Cerebral cortex (tissue), 2 donors: ENCODE measurements around a stretch of chr5.

DNA sequence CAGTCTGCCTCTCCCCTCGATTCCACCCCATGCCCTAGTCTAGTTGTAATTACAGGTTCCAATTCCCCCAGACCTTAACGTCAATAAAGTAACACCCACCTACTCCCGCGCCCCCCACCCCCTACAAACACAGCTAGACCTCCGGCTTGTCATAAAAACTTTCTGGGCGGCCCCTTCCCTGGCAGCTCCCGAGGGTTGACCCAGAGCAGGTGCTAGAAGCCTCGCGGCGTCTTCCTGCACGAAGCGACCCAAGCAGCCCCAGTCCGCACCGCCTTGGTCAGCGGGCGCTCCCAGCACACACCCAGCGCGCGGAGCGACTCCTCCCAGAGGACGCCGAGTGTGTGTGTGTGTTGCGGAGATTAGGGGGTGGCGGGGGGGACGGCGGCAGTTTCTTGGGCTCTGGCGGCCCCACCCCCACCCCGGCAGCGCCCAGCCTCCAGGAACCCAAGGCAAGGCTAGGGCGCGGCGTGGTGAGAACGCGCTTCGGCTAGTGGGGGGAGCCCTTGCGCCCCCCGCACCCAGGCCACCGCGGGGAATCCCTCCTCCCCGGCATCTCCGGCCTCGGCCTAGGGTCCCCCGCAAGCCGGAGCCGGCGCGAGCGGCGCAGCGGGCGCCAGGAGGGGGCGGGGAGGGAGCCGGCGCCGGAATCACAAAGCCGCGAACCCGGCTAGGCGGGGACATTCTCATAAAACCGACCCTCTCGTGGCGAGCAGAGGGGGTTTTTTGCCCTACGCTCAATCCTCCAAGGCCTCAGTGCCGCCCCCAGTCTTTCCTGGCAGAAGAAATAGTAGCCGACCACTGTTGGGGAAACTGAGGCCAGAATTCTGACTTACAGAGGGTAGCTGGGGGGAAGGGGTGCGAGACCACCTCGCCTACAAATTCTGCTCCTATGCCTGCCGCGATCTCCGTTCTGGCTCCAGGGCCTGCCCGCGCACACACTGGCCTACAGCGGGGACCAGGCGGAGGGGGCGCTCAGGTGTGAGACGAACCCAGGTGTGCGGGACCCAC is 2.1 kb downstream of the PCDH1 start:
- PRO-cap, 2 experiments: peak in 1 of 2 experiments; most common plus-strand start position 452 of the sequence (in 1); most common minus-strand start position 332 of the sequence (in 1)

- PRO-cap, 2 experiments: peak in 1 of 2 experiments; most common plus-strand start chr5:141914330 (in 1); most common minus-strand start chr5:141914306 (in 1)
These were observed 9.4 kb upstream of the DELE1 start for GRCh38 chr5:141914085-141914838.

DNA sequence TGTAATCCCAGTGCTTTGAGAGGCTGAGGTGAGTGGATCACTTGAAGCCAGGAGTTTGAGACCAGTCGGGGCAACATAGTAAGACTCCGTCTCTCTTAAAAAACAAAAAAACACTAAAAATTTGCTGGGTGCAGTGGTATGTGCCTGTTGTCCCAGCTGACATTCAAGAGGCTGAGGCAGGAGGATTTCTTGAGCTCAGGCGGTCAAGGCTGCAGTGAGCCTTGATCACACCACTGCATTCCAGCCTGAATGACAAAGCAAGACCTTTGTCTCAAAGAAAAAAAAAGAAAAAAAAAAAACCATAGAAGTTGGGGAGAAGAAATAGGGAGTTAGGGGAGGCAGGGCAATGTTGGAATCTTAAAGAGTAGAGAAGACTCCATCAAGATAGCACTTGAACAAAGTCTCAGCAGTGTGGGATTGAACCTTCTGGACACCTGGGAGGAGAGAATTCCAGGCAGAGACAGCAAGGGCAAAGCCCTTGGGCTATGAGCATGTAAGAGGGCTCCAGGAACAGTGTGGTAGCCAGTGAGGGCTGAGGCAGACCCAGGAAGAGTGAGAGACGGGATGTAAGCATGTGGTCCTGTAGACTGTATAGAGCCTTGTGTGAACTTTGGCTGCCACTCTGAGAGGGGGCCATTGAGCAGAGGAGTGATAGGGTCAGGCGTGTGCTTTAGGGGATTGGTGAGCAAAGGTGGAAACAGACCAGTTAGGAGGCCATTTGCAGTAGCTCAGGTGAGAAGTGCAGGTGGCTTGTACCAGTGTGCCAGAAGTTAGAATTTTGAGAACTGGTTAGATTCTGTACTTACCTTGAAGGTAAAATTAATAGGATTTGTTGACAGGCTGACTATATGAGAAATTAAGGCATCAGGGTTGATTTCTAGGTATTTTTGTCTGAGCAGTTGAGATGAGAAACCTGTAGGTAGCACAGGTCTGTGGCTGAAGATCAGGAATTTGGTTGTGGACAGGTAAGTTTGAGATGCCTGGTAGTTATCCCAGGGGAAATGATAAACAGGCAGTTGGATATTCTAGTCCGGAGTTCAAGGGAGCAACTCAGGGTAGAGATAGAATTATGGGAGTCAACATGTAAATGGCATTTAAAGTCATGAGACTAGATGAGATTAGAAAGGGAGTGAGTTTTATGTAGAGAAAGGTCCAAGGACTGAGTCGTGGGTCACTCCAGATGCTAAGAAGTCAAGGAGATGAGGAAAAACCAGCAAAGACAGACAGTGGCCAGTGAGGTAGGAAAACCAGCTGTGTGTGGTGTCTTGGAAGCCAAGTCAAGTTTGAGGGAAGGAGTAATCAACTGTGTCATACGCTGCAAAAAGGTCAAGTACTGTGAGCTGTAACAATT is 18.7 kb downstream of the GNPDA1 start:
- PRO-cap, 2 experiments: no peak in any of the 2 experiments

DNA sequence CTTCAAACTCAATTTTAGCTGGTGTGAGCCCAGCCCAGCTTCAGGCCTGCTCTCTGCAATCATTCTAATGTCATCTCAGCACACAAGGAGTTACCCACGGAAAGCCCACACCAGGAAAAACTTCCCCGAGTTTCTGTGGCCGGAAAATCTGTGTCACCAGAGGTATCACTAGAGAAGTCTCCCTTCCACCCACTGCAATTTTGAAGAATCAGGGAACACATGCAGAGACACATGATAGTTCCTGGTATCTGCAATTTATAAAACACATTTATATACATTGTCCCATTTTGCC is 13.5 kb upstream of the NDFIP1 start:
- PRO-cap, 2 experiments: no peak in any of the 2 experiments

GRCh38 chr5:142174993-142175579 is 66.5 kb downstream of the NDFIP1 start:
- PRO-cap, 2 experiments: no peak in any of the 2 experiments

- PRO-cap, 2 experiments: no peak in any of the 2 experiments
These were observed 72.3 kb downstream of the NDFIP1 start for GRCh38 chr5:142180836-142181403.

DNA sequence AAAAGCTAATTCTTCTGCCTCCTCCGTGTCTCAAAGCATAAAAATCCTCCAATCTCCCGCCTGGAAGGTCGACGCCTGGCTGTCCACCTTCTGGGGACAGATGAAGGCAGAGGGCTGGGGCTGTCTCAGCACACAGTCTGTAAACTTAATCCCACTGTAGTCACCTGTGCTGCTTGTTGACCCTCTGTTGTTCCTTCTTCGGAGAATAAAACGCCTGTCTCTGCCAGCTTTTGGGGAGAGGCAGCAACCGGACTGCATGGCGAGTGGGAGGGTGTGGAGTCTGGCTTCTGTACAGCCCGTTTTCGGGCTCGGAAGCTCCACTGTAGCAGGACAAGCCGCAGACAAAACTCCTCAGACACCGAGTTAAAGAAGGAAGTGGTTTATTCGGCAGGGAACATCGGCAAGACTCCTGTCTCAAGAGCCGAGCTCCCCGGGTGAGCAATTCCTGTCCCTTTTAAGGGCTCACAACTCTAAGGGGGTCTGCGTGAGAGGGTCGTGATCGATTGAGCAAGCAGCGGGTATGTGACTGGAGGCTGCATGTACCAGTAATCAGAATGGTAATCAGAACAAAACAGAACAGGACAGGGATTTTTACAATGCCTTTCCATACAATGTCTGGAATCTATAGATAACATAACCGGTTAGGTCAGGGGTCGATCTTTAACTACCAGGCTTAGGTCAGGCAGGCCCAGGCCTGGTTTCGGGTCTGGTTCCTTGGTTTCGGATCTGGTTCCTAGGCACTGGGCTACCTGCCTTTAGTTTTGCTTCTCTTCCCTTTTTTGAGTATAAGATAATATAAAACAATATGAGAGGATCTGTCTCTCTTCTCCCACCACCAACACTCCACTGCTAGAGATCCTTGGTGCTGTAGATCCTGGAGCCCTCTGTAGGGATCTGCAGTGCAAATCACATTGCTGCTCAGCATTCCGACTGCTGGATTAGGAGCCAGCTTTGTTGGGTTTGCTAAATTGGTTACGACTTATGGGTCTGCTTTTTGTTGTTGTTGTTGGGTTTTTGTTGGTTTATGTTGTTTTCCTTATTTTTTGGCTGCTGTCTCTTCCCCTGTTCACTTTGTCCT is 88.3 kb downstream of the SPRY4 start:
- PRO-cap, 2 experiments: no peak in any of the 2 experiments

DNA sequence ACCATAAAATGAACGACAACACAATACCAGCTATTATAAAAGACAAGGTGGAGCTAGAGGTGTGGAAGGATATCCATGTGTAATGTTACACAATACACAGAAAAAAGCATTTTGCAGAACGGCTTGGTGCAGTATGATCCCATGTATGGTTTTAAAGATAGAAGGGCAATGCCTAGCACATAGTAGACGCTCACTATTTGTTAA is 23.2 kb downstream of the SPRY4 start:
- PRO-cap, 2 experiments: no peak in any of the 2 experiments

DNA sequence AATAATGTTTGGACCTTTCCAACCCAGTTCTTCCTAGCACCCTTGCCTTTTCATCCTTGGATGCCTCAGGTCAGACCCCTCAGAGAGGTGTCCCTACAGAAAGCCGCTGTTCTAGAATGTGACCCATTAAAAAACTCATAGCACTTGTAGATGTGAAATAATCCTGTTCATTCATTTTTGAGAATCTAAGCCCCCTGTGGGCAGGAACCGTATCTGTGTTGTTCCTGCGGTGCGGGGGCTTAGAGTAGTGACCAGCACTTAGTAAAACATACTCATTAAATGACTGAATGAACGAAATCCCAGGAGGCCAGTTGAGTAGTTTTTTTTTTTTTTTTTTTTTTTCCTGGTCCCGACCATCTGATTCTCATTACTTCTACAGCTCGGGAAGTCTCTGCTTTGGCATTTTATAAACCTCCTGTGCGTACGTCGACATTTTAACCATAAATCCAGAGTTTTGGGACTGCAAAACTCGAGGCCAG is 31.4 kb upstream of the SPRY4 start:
- PRO-cap, 2 experiments: no peak in any of the 2 experiments

- PRO-cap, 2 experiments: no peak in any of the 2 experiments
These were observed 51.2 kb upstream of the SPRY4 start for GRCh38 chr5:142376033-142376471.

GRCh38 chr5:142376472-142376833 is 51.6 kb upstream of the SPRY4 start:
- PRO-cap, 2 experiments: no peak in any of the 2 experiments

DNA sequence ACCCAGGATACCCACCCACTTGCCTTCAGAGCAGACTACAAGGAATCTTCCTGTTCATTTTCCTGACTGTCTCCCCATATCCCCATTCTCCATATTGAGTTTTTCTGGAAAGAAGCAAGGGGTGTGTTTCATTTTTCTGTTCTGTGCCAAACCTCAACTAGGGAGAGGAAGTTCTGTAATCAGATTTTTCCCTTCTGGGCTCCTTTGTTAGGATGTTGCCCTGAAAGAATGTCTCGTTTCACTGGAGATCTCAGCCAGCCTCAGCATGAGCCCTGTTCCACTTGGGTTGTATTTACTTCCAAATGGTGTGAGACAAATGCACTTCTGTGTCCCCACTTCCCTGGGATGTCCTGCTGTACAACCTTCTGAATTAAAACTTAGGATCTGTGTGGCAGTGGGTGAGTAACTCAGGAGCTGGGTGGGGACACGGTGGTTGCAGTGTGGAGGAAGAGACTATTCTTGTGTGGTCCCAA is 109.0 kb upstream of the SPRY4 start:
- PRO-cap, 2 experiments: no peak in any of the 2 experiments

GRCh38 chr5:142540973-142541536 is 144.8 kb downstream of the FGF1 start:
- PRO-cap, 2 experiments: no peak in any of the 2 experiments

DNA sequence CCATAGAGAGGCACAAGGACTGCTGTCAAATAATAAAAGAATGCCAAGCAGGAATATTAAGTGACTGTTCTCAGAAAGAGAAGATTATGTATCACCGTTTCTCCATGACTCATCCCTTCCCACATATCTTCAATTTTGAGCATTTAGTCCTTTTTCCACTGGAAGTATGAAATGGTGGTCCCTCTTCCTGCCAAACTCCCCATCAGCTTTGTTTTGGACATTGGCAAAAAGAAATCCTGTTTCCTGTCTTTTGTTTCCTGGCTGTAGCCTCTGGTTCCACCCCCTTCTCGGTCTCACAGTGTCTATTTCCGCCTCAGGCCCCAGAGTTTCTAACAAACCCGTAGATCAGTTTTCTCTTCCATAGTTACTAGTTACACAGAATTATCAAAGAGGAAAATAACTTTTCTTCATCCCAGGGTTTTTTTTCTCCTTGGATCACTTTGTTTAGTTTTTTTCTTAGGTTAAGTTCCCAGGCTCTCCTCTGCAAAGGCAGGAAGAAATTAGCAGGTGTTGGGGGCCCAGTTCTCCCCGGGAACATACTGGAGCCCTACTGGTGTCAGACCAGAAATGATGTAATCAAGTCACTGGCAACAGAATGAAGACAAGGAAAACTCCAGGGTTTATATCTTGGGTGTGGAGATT is 26.4 kb upstream of the ARHGAP26 start:
- PRO-cap, 2 experiments: no peak in any of the 2 experiments

DNA sequence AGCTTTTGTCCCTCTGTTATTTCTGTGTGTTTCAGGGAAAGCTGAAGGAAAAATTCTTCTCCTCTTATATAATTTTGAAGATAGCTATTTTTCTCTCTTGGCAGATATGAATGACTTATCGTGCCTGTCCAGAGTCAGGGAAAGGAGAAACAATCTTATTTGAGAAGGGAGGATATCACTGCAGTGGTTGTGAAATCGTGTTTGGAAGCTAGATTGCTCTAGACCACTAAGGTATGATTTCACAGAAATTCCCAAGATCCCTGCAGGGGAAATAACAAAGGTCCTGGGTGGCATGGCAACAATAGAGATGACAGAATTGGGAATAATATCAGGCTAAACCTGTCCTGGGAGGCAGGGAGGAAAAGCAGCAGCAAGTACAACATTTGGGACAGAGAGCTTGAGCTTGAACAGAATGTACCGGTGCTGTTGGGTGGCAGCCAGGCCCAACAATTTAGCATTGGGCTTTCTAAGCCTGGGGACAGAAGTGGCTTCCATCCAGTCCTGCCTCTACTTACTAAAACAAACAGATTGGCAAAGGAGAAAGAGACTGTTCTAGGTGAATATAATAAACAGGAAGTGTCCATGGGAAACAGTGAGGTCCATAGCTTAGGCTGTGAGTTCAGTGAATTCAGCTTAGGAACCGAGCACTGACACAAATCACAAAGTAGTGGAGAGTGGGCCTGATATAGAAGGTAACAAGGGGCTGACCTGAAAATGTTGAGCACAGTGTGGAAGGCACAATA is 17.0 kb upstream of the ARHGAP26 start:
- PRO-cap, 2 experiments: peak in 1 of 2 experiments; most common plus-strand start position 622 of the sequence (in 1); most common minus-strand start position 513 of the sequence (in 1)

DNA sequence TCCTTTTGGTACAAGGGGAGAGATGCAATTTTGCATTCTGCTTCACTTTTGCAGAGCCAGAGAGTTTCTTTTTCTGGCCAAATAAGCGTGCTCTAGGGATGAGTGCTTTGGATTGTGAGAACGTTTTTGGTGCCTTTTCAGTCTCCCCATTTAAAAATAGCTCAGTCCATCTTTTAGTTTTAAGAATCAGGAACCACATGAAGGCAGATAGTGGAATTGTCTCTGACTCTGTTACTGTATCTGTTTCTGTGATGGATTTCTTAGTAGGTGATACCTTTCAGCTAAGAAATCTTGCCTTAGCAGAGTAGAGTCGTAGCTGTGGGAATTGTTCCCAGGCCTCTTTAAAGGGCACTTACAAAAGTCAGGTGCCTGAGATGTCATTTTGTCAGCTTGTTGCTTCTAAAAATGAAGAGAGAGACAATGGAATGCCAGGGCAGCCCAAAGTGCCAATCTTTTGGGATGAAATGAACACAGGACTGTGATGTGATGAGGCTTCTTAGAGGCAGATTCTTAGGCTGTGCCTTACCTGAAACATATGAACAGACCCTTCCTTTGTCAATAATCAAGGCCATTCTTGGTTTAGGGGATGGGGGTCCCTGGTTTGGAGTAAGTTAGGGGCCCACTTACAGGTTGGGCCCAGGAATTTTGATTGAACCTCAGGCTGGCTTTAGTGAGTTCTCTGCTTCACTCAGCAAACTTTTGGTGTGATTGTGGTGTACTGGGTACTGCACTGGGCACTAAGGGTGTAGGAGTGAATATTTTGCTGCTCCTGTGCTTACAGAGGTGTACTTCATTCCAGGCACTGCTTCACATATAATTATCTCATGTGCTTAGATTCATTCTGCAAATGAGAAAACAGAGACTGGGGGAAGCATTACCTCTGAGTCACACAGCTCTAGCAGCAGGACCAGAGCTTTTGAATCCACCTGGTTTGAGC is 1.9 kb downstream of the ARHGAP26 start:
- PRO-cap, 2 experiments: no peak in any of the 2 experiments

DNA sequence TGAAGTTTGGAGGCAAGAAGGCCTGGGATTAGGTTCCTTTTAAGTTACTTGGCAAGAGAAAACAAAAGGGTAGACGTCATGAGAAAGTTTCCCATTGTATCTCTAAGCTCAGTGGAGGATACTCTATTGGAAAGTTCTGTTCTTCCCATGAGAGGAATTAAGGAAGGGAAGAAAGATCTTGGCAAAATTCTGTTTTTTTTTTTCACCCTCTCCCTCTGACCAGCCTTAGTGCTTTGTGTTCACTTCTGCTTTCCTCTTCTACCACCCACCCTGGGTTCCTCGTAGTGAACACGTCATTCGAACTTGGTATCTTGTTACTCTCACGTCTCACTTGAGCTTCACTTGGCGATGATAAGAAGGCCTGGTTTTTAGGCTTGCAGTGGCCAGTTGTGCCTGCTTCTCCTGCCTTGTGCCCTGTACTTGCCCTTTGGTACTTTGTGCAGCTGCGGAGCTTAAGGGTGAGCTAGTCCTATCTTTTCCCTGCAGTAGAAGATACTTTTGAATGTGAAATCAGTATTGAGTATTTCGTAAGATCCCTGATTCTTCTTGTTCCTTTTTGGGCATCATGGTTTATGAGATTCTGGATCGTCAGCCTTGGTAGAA is 67.1 kb downstream of the ARHGAP26 start:
- PRO-cap, 2 experiments: peak in 1 of 2 experiments; most common plus-strand start position 341 of the sequence (in 1)

DNA sequence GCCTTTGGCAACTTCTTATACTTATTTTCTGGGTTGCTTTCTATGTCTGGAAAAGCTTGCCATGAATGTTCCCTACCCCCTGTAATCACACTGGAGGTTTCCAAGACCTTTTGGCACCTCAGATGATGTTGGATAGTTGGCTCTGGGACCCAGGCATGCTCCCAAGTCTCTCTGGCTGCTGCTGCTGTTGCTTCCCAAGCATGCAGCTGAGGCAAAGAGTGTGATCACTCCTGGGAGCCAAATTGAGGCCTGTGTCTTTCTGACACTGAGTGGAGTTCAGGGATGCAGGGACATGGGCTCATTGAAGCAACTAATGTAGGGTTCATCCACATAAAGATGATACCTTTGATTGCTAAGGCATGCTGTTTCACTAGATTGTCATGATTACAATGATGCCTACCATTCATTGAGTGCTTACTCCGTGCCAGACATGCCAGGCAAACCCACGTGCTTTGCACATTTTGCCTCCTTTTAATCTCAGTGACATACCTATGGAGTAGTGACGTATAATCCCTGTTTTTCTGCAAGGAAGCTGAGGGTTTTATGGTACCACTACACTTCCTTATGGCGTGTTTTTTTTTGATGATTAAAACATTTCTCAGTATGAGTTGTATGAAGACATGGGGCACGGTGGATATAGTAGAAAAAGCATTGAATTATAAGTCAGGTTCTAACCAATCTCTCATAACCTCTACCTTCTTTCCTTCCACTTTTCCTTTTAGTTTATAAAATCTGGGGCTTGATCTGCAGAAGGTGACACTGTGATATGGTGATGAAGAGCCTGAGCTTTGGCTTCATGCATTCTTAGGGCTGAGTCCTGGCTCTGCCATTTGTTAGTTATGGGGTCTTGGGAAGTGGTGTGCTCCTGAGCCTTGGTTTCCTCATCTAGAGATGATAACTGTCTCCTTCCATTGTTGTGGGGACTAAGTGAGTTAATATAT is 73.2 kb downstream of the ARHGAP26 start:
- PRO-cap, 2 experiments: no peak in any of the 2 experiments

DNA sequence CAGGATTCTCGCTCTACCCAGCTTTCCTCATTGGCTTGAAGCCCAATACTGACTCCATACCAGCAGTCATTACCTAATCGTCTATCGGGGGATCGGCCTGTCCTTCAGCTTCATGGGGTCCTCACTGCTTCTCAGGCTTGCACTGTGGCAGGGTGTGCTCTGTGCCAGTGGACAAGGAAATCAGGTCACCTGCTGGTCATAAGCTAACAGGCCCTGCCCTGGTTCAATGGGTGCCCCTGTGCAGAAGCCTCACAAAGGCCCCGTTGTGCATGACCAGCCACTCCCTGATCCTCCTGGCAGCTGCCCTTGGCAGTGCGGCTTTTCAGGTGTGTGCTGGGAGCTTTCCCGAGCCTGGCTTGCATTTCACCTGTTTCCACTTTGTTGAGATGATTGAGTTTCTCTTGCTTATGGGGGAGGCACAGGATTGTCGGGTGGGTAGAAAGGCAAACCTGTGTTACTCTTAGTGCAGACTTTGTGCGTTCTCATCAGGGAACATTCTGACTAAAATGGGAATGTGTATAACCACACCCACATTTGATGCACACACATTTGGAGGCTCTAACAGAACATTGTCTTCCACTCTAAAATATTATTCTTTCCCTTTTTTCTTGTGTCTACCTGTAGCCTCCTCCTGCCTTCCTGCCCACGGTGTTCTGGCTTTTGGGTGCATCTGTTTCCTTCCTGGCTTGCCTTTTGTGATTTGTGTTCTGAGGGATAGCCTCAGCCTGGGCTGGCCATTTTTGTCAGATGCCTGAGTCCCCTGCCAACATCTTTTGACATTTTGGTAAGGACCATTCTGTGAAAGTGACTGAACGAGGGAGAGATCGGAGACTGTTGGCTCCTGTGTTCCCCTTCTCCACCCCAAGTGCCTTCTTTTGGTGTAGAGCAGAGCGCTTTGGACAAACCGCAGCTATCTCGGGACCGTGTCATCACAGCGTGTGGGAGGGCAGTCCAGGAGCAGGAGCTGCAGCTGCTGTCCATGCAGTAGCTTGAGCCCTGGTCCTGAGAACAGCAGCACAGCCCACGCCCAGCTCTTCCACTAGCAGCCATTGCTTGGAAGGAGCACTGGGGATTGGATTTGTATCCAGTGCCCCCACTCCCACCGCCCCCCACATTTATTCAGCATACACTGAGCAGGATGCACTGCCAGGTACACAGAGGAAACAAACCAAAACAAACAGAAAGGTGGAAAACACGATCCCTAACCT is 101.3 kb downstream of the ARHGAP26 start:
- PRO-cap, 2 experiments: no peak in any of the 2 experiments

DNA sequence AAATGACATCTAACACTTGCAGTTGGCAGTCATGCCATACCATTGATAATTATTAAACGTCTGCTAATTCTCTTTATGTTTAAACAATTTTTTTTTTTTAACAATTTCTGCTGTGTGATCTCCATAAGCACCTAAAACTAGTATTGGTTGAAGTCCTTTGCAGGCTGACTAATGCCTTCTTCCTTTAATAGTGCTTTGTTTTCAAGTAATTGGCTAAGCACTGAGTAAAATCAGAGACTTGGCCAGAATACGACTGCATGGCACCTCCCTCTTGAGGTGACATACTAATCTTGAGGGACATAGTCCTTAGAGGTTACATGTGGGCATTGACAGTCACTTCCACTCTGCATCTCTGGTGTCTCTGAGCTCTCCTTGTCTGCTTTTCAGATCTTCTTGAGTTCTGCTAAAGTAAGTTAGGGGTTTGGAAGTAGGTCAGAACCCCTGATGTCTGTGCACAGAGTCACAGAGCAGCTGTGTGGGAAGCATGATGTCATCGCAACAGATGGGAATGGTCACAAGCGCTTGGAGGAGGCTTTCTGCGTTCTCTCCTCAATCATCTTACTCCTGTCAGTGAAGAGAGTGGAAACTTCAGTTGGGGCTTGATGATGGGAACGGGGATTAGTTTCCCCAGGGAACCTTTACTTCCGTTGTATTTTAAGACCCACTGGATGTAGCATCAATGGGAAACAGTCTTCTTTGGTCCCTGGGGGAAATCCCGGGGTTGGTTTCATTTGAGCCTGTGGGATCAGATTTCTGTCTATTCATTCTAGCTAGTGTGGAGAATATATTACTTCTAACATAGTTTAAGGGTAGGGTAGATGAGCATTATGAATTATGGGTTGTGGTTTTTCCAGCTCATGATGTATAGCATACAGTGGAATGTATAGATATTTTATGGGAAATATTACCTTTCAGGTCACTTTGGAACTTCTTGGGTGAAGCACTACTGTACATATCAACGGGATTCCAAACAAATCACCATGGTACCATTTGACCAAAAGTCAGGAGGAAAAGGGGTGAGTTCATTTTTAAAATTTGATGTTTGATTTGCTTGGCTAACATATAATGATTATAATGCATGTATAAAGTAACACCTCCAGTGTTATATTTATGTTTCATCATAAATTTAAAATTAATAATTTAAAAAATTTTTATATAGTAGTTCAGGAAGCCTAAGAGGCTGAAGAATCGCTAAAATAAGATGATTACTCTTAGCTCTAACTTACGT is 137.0 kb downstream of the ARHGAP26 start:
- PRO-cap, 2 experiments: no peak in any of the 2 experiments